ENCODE measurements around the genes MRTFA and ACO2.

DNA sequence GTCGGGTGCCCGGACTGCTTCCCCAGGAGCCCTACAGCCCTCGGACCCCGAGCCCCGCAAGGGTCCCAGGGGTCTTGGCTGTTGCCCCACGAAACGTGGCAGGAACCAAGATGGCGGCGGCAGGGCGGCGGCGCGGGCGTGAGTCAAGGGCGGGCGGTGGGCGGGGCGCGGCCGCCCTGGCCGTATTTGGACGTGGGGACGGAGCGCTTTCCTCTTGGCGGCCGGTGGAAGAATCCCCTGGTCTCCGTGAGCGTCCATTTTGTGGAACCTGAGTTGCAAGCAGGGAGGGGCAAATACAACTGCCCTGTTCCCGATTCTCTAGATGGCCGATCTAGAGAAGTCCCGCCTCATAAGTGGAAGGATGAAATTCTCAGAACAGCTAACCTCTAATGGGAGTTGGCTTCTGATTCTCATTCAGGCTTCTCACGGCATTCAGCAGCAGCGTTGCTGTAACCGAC, 603 bp downstream of the ATF4 start:
- PRO-cap, 7 experiments = peak in 1 of 7 experiments; most common plus-strand start position 108 of the sequence (in 1); most common minus-strand start position 106 of the sequence (in 1)

DNA sequence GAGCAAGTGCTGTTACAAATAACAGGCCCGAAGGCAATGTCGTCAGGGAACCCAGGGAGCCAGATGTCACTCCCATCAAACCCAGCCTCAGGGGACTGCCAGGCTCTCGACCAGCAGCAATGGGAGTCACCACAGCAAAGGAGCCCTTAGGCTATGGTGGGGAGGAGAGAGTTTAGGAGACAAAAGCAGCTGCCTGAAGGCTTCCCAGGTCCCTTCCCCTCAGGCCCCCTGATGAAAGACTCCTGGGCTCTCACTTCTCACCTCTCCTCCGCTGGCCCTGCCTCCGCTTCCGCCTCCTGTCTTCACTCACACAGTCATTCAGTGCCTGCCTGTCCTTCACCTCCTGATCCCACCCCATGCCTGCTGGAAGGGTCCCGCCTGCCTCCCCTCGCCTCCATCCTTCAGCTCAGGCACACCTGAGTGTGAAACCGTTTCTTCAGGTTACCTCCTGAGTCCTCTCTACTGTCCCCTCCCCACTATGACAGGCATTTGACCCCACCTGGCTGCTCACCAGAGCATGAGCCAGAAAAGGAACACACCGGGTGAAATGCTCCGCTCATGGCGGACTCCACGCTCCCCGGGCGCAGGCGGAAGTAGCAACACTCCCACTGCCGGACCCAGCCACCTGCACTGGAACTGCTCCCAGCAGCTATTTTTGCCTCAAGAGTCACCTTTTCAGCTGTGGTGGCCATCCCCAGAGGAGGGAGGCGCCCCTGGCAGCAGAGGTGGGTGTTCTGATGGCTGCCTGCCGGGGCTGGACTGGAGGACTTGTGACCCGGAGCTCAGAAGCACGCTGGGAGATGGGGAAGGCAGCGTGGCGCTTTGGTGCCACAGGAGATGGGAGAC, 4.1 kb downstream of the RPS19BP1 start:
- PRO-cap, 7 experiments = no peak in any of the 7 experiments

DNA sequence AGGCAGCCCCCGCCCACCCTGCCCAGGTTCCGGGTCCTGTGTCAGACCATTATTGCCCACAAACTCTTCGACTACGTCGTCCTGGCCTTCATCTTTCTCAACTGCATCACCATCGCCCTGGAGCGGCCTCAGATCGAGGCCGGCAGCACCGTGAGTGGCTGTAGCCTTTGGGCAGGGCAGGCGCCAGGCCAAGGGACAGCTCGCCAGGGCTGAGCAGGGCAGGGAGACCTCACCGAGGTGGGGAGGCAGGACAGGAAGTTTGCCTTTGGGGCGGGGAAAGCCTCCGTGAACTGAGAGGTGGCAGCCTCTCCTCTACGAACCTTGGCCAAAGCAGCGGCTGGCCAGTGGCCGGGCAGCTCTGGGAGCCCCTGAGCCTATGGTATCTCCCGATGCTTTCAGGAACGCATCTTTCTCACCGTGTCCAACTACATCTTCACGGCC, 93.2 kb downstream of the CACNA1I start:
- PRO-cap, 7 experiments = no peak in any of the 7 experiments

- PRO-cap, 7 experiments = peak in 3 of 7 experiments; most common plus-strand start chr22:39911514 (in 2)
These were observed 10.3 kb downstream of the GRAP2 start for GRCh38 chr22:39911222-39911595.

- PRO-cap, 7 experiments = peak in 2 of 7 experiments; most common plus-strand start chr22:39979900 (in 2)
These were observed 14.9 kb upstream of the FAM83F start for GRCh38 chr22:39979802-39980324.

- PRO-cap, 7 experiments = peak in 7 of 7 experiments; most common plus-strand start chr22:40044834 (in 7); most common minus-strand start chr22:40044530 (in 7)
These were observed 49.7 kb downstream of the FAM83F start for GRCh38 chr22:40044247-40045074.

DNA sequence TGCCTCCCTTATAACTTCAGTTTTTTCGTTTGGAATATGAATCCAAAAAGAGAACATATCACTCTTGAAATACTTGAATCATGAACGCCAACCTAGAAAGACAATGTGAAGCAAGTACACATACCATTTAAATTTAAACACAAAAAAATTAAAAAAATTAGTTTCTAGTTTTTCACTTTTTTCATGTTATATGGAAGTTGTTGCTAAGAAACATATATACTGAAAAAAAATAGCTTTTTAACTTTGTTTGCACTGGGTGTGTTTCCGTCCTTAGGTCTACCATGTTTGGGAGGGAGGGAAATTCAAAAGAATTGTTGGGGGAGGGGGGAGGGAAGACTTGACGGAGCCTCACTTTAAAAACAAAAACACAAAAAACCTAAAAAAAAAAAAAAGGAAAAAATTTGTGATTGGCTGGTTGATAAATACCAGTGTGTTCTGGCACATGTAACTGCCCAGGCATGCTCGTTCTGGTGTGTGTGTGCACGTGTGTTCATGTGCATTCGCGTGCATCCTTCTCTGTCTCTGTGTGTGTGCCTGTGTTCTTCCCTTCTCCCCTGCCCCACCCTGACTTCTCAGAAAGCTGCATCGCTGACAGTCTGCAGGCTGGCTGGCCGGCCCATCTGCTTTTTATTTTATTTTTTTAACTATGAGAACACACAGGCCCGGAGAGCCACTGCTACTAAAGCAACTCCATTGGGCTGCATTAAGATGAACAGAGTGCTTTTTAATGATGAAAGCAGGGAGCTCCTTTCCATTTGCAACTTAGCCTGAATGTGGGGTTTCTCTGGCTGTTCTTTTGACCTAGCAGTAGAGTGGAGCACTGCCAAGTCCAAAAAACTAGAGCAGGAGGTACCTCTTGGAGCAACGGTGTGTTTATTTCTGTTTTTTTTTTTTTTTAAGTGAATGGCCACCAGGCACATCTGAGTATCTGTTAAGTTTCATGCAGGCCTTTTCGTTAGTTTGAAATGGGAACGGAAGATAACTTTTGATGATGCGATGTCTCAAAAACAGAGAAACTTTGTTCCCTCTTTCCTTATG, 22.6 kb upstream of the ADSL start:
- PRO-cap, 7 experiments = peak in 4 of 7 experiments; most common plus-strand start position 465 of the sequence (in 2); most common minus-strand start position 107 of the sequence (in 1)

DNA sequence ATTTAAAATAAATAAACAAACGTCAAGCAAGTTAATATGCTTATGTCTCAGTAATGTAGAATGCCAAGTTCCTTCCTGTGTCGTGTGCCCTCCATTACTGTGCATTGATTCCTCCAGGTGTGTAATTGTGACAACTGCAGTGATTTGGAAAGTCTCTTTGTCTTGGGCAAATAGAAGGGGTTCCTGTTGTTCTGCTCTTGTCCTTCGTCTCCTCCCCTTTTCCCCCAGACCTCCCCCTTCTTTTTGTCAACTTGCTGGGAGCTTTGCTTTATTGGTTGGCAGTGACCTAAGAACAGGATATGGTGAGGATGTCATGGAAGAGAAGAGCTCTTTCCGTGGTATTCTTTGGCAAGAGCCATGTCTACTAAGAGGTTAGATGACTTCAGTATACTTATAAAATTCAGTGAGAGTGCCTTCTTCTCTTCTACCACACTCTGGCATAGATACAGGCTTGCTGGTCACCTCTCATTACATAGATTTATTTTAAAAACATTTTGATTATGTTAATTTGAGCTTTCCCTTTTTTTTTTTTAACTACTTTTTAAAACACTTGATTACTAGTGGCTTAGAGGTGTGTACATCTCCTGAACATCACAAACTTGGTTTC, 18.9 kb upstream of the ADSL start:
- PRO-cap, 7 experiments = peak in 2 of 7 experiments; most common plus-strand start position 300 of the sequence (in 1); most common minus-strand start position 159 of the sequence (in 2)

GRCh38 chr22:40371333-40371634, 890 bp downstream of the SGSM3 start:
- PRO-cap, 7 experiments = no peak in any of the 7 experiments

DNA sequence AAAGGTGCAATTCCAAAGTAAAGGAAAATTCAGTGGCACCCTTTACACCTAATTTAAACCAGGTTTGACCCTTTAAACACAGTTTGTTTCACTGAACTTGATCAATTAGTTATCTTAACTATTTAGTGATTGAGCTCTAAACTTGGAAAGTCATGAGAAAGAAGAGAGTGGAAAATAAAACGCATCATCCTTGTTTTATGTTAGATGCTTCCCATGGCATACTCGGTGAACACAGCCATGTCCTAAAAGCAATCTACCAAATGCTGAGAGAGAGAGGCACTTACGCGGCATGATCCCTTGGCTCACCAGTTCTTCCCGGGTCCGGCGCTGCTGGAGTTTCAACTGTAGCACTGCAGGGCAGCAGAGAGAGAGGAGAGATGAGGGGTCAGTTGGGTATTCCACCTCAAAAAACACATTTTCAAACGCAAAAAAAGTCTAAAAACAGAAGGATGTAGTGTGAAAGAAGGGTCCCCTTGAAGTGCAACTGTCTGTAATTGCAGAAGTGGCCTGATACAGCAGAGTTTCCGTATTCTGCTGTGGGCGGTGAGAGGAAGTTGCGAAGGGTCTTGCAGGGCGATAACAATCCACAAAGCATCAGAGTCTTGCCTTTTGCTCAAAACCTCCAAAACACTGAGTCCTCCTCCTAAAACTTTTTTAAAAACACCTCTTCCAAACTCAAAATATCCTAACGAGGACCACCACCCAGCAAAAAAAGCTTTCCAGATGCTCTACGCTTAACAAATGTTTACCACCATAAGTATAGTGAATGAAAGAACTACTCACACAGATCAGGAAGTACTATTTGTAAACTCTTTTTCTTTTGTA, 92.8 kb downstream of the SGSM3 start:
- PRO-cap, 7 experiments = peak in 7 of 7 experiments; most common plus-strand start position 553 of the sequence (in 3); most common minus-strand start position 482 of the sequence (in 4)

- PRO-cap, 7 experiments = peak in 7 of 7 experiments; most common plus-strand start chr22:40636472 (in 4); most common minus-strand start chr22:40636679 (in 4)
These were observed at the start of gene MRTFA for GRCh38 chr22:40635913-40636881. Gene MRTFA (minus strand): TSS chr22:40636719.

DNA sequence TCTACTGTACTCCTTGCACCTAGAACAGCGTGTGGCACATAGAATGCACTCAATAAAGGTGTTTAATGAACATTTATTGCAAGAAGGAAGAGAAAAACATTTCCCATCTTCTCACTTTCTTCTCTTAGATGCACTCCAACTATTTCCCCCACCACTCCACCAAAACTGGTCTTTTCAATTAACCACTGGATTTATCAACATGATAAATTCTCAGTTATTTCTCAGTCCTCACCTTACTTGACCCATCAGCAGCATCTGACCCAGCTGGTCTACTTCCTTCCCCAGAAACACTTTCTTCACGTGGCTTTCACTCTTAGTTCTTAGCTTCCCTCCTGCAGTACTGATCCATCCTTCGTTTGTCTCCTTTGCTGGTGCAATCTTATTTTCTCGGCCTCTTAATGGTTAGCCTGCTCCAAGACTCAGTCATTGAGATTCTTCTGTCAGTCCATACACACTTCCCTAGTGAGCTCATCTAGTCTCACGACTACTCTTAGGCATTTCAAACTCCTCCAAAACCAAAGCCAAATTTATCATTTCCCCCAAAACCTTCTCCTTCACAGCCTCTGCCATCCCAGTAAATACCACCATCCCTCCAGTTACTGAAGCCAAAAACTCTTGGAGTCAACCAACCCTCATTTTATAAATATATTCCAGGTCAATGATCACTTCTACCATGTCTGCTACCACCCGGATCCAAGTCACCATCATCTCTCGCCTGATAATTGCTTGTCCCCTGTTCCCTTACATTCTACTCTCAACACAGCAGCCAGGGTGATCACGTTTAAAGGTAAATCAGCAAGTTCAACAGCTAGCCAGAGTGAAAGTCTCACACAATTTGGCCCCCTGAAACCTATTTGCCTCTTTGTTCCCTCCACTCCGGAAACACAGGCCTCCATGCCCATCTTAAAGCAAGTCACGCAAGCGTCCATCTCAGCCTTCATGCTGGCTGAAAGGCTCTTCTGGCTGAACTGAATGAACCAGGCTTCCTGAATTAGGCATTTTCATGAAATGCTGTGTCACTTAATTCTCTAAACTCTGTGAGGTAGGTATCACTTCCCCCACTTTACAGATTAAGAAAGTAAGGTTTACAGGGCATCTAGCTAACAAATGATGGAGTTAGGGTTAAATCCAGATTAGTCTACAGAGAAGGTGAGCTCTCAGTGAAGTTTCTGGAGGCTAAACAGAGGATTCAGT, 1.8 kb downstream of the SLC25A17 start:
- PRO-cap, 7 experiments = no peak in any of the 7 experiments

GRCh38 chr22:40855644-40855966, 834 bp downstream of the ST13 start:
- PRO-cap, 7 experiments = peak in 5 of 7 experiments; most common plus-strand start chr22:40855837 (in 3); most common minus-strand start chr22:40855743 (in 1)

GRCh38 chr22:41118730-41119038, 26.3 kb downstream of the EP300 start:
- PRO-cap, 7 experiments = no peak in any of the 7 experiments

DNA sequence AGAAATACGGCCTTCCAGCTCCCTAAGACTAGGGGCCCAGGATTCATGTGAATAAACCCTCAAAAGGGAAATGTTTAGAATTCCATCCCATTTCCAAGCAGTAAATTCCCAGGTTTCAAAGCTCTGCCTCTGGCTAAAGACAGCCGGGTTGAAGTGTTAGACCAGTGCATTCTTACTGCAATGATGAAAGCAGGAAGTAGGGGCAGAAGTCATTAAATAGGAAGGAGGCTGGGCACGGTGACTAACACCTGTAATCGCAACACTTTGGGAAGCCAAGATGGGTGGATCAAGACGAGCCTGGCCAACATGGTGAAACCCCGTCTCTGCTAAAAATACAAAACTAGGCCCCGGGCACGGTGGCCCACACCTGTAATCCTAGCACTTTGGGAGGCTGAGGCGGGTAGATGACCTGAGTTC, 23.3 kb upstream of the L3MBTL2 start:
- PRO-cap, 7 experiments = no peak in any of the 7 experiments

DNA sequence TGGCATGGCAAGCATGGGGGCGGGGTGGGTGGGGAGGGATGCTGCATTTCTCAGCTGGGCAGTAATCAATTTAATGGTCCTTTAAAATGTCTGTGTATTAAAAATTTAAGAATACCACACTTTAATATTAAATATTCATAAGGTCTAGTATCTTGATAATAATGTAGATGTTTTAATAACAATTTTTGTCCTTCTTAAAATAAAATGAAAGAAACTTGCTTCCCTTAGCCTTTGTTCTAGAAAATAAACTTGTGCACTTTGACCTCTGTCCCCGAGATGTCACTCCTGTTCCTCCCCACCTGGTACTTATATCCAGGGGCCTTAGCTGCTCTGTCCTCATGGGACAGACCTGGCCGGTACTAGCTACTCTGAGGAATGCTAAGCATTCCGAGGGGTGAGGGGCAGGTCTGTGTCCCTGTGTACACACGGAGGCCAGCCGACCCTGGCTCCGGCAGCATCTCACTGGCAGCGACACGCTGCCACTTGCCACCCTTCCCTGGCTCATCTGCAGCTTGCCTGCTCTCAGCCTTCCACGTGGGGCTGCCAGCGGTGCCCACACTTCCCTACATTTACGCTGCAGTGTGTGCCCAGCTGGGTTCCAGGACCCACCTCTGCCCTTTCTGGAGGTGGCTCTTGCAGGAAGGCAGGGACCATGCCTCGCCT, 21.7 kb upstream of the TEF start:
- PRO-cap, 7 experiments = no peak in any of the 7 experiments

- PRO-cap, 7 experiments = no peak in any of the 7 experiments
These were observed 12.6 kb upstream of the TEF start for GRCh38 chr22:41369065-41369627.

GRCh38 chr22:41387107-41387913, 5.6 kb downstream of the TEF start:
- PRO-cap, 7 experiments = no peak in any of the 7 experiments

- PRO-cap, 7 experiments = no peak in any of the 7 experiments
These were observed 14.5 kb downstream of the TOB2 start for GRCh38 chr22:41432010-41432506.

DNA sequence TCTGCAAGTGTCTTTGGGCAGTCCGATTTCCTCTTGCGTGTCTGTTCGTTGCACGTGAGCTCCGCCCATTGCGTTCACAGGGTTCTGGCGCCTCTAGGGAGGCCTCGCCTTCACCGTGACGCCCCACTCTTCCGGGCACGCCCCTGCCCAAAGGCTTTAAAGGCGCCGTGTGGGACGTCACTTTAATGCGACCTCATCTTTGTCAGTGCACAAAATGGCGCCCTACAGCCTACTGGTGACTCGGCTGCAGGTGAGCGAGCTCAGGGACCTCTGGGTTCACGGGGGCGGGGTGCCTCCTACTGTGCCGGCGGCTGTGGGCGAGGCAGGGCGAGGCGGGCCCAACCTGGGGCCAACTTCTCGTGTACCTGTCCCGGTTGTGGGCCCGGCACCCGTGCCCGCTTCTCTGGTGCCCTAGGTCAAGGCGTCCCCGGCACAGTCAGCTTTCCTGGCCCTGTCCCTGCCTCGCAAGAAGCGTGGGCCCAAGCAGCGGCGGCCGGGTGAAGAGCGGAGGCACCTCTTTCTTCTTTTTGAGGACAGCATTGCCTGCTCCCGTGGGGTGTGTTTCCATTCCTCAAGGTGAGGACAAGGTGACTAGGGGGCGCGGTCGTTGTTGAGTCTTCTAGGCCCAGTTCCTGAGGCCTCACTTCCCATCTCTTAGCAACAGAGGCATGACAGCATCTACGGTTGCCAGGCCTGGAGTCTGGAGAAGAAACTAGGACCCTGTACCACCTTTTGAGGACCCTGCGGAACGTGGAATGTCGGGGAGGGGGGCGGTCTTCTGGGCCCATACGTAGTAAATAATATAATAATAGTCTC, at the start of gene ACO2:
TSS of gene ACO2 (plus strand) at position 185 of the 816 bp plus-strand sequence.
- PRO-cap, 7 experiments = peak in 7 of 7 experiments; most common plus-strand start position 185 of the sequence (in 6); most common minus-strand start position 130 of the sequence (in 6)

Measured in T-cell (primary cell).